Right common carotid artery plus branches (tissue), 1 donor: ENCODE results near the gene PRDX3.

DNA sequence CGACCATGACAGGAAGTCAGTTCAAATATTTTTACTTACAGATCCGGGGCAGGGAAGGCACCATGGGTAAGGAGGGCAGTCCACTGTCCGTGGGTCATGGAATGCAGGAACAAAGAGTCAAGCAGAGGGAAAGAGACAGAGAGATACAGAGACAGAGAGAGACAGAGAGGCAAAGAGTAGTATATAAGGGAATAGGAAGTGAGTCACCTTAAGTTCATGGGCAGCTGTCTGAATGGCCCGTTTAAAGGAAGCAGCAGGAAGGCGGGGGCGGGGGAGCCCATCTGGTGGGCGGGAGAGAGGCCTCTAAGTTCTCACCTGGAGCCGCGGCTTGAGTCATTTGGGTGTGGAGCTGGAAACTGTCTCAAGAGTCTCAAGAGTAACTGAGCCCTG is 85.2 kb upstream of the CACUL1 start:
- PRO-cap, result no peak

GRCh38 chr10:118959953-118960429 is 69.5 kb upstream of the NANOS1 start:
- PRO-cap, result no peak

DNA sequence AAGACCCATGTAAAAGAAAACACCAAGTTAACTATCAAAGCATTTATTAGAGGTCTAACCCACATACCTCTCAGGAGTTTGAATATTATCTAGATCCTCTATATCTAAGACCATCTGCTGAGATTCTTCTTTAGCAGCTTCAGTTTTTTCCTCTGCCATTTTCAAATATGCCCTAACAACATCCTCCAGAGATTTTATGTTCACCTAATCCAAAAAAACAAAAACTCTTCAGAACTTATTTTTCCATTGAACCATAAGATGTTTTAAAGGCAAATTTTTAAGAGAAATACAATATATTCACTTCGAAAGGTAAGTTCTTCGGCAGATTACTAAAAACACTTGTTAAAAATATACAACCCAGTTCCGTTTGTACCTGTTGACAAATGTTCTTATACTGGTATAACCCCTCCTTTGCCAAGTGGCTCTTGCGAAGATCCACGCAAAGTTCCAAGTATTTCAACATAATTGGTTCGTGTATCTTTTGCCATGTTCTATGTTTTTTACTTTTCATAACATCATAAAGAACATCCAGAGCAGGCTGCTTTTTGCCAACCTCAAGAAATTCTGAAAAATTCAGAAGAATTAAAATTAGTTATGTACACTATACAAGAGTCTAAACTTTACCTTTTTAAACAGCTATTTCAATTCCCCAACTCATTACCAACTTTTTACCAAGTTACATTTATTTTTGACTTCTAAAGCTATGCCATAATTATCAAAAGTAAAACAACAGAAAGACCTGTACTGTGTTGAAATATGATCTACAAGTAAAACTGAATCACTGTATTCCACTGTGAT is 7.0 kb downstream of the EIF3A start:
- PRO-cap, result no peak

DNA sequence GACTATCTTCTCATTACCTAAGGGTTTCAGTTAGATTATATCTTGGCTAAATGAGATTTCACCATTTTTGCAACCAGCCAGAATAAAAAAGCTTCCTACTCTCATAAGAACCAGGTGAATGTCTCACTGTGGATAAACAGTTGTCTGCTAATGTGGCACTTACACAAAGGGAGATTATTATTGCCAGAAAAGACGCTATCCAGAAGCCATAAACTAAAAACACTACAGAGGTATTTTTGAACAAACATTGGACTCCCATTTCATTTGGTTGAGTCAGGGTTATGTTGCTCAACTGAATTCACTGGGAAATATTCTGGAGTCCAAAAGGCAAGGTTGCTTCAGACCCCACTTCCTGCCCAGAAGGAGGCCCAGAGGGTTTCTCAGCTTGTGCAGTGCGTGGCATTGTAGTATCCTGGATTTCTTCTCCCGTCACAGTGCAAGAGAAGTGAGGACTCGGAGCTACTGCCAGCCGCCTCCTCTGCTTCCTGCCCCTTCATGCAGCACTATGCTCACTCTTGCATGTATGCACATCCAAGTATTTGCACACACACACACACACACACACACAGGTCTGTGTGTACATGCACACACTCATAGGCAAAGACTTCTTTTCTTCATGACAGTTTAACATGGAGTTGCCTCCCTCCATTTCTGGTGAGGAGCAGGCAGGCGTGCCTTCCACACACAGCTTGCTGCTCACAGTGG is 10.0 kb downstream of the DENND10 start:
- PRO-cap, result no peak

DNA sequence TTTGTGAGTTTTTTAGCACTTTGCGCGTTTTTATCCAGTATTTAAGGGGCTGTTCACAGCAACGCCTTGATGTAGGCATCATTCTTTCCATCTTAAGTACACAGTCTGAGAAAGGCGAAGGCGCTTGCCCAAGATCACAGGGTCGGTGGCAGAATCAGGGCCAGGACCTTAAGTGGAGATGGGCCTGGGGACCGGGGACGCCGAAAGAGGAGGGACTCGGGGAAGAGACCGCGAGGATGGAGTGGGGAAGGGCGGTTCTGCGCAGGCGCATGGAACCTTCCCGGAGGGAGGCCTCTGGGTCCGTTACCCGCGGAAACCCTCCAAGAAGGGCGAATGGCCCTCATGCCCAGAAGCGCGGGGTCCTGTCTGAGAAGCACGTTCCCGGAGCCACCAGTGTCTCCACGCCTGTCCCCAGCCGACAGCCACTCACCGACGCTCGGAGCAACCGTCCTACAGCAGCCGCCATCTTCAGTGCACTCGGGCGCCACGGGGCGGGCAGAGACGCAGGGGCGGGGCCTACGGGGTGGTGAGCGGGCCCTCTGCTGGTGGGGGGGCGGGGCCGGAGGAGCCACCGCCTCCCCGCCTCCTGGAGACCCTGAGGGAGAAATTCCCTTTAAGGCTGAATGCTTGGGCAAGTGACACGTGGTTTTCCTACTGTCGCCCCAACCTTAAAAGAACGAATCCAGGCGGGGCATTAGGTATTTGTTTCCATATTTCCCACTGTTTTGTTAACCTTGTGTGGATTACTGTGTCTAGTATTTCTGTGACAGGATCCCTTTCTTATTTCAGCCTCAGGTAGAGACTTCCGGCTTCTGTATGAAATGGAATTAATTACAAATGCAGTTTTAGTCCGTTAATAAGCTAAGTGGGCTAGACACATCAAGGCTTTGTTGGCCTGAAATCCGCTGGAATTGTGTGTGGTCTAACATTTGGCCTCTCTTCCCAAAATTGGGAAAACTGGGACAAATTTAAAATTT is at the start of gene PRDX3:
TSS of gene PRDX3 (minus strand) at position 488 of the 977 bp plus-strand sequence.
- PRO-cap, result bidirectional peak, plus-strand start at position 545 of the sequence, minus-strand start at position 479 of the sequence

DNA sequence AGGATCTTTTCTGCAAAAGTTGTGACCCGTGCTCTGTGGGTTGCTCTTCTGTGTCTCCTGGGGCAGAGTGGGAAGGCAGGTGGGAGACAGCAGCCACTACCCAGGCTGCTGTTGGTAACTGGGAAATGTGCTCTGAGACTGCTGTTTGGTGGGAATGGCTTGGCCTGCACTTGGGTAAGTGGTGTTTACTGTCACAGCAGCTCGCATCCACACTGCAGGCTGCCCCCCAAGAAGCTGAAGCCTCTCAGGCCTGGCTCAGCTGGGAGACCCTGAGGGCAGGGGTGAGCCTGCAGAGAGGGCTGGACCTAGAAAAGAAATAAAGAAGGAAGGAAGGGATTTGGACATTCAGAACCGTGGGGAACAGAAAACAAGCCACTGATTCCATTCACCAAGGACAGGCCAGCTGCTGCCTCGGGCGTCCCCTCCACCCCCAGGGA is 121.0 kb downstream of the RGS10 start:
- PRO-cap, result no peak

- PRO-cap, result no peak
These were observed 105.8 kb downstream of the RGS10 start for GRCh38 chr10:119436593-119437267.

DNA sequence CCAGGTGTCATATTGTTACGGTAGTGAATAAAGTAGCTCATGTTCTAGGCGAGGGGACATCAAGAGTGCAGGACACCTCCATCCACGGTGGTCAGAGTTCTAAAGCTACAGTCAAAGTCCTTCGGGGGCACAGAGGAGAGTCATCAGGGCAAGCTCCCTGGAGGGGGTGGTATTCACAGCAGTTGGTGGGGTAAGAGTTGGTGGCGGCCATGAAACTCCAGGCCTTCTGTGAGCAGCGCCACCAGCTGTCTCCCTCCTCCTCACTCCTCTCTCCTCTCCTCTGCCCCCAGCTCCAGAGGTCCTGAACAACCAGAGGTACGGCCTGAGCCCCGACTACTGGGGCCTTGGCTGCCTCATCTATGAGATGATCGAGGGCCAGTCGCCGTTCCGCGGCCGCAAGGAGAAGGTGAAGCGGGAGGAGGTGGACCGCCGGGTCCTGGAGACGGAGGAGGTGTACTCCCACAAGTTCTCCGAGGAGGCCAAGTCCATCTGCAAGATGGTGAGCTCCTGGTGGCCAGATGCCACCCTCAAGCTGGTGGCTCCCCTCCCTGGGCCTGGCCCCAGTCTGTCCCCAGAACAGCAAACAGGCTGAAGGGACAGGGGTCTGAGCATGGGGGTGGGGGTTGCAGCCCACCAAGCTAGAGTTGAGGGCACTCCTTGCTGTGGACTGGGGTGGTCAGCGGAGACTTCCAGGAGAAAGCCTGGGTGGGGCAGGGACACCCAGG is 99.1 kb downstream of the RGS10 start:
- PRO-cap, result no peak

DNA sequence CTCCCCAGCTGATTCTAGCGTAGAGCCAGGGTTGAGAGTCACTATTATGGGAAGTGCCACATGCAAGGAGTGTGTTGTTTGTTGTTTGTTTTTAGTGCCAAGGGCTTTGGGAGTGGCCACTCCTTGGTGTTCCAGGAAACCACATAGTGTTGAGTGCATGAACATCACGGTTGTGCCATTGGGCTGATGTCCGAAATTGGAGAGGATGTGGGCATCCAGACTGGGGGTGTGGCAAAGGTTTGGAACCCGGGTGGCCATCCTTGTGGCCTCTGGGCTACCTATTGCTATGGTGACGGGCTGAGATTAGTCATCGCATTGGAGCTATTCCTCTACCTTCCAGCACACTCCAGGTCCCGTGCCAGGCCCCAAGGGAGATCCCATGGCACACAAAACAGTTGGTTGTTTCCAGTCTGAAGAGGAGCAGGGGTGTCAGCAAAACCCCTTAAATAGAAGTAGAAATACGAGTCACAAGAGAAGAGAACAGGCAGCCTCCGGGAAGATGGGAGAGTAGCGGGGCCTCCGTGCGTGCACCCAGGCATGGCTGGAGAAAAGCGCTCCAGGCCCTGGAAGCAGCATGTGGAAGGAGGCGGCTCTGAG is 92.4 kb downstream of the RGS10 start:
- PRO-cap, result no peak

GRCh38 chr10:119596058-119596335 is 767 bp downstream of the TIAL1 start:
- PRO-cap, result bidirectional peak, plus-strand start at chr10:119596090, minus-strand start at chr10:119595994

DNA sequence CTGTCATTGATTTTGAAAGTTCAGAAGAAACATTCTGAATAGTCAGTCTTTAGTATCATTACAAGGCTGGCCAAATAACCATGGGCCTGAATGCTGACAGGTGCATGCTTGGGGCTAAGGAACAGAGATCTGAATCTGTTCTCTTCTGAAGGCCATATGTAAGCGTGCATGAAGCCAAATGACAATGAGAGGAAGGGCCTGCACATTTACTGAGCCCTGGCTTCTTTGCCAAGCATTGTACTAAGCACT is 22.4 kb upstream of the TIAL1 start:
- PRO-cap, result no peak

- PRO-cap, result no peak
These were observed 5.9 kb downstream of the BAG3 start for GRCh38 chr10:119657042-119657565.

- PRO-cap, result no peak
These were observed 25.5 kb downstream of the BAG3 start for GRCh38 chr10:119676252-119677480.

DNA sequence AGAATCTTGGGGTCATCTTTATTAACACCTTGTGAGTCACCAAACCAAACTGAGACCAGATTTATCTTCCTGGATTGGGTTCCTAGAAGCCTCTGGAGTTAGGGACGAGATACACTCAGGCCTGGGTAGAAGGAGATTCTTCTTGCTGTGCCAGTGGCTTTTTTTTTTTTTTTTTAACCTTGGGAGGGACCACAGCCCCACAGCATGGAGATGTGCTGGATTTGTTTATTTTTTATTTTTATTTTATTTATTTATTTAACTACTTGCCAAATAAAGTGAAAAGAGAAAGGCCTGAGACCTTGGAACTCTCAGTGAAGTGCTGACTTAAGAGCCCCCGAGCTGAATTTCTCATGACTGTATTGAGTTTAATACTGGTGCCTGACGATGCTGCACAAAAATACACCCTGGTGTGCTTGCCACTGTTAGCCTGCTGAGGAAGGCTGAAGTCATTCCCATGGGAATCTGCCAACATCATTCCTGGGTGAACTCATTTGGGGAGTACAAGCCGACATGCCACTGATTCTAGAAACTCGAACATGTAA is 27.4 kb downstream of the BAG3 start:
- PRO-cap, result no peak

DNA sequence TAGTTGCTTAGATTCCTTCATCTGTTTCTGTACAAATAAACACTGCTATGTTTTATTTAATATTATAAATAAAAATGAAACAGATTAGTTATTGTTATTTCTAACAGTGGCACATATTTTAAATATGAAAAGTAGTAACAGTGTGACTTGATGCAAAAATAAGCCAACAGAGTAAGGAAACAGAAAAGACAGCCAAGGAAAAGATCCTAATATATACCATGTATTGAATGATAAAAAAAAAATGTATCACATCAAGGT is 169.7 kb upstream of the WDR11 start:
- PRO-cap, result no peak

DNA sequence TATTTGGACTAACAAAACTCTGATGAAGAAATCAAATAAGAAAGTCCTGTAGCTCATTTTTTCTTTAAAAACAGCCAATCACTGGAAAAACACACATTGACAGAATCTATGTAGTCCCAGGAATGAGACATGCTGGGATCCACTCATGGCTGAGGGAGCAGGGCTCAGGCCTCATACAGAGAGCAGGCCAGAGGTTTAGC is 13.0 kb upstream of the WDR11 start:
- PRO-cap, result no peak

- PRO-cap, result no peak
These were observed 232.2 kb downstream of the FGFR2 start for GRCh38 chr10:121366051-121366410.

DNA sequence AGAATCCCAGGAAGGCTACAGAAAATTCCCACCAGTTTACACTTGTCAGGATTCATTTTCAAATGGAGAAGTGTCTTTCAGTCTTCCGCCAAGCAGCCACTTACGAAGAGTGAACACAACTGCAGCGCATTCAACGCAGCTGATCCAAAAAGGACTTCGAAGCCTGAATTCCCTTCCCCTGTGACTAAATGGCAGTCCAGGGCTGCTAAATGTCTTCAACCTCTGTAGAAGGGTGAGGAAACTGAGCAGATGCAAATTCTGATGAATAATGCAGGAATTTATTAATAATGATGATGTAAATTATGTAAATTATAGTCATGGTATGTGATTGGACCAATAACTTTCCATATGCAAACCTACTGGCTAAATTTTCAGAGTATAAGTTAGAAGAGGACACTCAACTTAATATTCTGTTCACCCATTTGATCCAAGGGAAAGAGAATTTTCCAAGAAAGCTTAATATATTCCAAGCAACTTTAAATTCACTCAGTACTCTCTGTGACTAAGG is 3.7 kb downstream of the FGFR2 start:
- PRO-cap, result no peak

GRCh38 chr10:121886951-121887682 is 40.7 kb downstream of the ATE1 start:
- PRO-cap, result no peak

- PRO-cap, result no peak
These were observed 44.4 kb downstream of the TACC2 start for GRCh38 chr10:122033311-122033906.